Panc1 (cell line): ENCODE data around the gene CDH13.

DNA sequence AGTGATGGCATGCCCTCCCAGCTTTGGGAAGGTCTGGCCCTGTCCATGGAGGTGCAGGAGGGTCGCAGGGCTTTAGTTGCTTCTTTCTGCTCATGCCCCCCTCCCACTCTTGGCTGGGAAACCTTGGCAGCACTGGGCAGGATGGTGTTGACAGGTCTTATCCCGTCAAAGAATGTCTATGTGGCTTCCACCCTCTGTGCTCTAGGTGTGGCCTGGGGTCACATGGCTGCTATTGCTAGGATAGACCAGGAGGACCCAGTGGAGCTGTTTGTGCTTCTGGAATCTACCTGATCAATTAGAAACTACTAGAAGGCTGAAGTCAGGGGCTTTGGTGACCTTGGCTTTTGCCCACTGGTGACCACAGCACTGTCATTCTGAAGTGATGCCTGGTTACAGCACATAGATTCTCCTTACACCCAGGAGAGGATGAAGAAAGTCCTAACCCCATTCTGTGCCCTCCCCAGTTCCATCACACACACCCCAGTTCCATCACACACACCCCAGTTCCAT is 105.8 kb downstream of the CMIP start:
- RRBS, 2 experiments: no CpG with 5 or more reads among the region's 2 CpGs

- RRBS, 2 experiments: no CpG with 5 or more reads among the region's 8 CpGs
These were observed 109.2 kb downstream of the CMIP start for GRCh38 chr16:81553720-81554273.

GRCh38 chr16:81634602-81635181 is 144.4 kb upstream of the PLCG2 start:
- RRBS, 2 experiments: no CpG with 5 or more reads among the region's 9 CpGs

DNA sequence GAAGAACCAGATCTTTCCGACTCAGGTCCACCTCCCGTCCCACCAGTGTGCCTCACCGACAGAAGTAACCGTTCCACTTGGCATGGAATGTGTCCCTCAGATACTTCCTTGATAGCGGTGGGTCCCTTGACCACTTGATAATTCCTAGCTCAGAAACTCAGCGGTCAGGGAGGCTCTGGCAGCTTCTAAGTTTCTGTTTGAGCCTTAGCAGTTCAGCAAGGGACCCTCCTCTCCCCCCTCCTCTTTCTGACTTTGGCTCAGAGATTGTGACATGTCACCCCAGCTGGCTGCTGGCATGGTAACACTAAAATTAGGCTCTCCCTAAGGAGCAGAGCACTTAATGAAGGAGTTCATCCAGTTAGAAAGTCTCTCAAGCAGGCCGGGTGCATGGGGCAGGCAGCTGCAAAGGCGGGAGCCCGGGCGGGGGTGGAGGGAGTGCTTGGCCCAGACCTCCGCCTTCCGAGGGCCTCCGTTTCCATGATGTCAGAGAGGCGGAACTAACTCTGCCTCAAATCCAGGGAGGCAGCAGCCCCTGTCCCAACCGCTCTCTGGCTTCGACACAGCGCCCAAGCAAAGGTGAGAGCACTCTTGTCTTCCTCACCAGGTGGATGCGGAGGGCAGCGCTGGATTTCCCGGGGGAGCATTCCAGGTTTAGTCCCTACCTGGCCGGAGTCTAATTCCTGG is 128.1 kb upstream of the PLCG2 start:
- RRBS, 2 experiments: 98 to 100% methylated on average over 1 to 3 of the region's 21 CpGs

DNA sequence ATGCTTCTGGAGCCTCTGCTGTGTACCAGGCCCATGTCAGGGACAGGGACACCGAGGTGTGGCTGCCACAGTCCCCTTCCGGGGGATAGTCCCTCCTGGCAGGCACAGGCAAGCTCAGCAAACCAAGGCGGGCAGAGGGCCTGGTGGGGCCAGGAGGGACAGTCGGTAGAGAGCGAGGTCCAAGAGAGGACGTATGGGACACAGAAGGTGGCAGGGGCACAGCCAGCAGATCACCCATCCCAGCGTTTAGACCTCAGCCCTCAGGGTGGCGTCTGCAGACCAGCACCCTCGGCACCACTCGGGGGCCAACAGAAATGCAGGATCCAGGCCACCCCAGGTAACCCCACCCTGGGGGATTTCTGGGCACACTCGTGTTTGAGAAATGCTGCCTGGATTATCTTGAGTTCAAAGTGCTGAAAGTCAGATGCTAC is 71.1 kb upstream of the PLCG2 start:
- RRBS, 2 experiments: no CpG with 5 or more reads among the region's 11 CpGs

GRCh38 chr16:81753045-81753384 is 26.1 kb upstream of the PLCG2 start:
- RRBS, 2 experiments: no CpG with 5 or more reads among the region's 5 CpGs

- RRBS, 2 experiments: no CpG with 5 or more reads among the region's 6 CpGs
These were observed 18.3 kb downstream of the PLCG2 start for GRCh38 chr16:81797370-81797861.

GRCh38 chr16:81816708-81817251 is 37.7 kb downstream of the PLCG2 start:
- RRBS, 2 experiments: no CpG with 5 or more reads among the region's 12 CpGs

DNA sequence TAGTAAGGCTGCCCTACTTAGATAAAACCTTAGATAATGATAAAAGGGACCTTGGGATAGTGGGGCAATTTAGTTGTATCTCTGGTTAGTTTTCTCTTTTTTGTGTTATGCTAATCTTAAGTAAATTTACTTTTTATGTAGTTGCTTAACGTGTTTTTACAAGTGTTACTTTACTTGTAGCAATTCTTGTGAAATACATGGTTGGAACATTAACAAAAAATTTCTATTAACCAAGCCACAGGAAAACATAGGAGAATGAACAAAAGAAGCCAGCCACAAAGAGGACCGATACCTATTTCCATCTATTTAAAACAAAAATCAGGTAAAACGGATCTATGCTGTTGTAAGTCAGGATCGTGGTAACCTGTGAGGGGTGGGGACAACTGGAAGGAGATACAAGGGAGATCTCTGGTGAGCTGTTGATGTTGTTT is 21.2 kb downstream of the HSD17B2 start:
- RRBS, 2 experiments: no CpG with 5 or more reads among the region's 4 CpGs

- RRBS, 2 experiments: no CpG with 5 or more reads among the region's 6 CpGs
These were observed 17.5 kb downstream of the MPHOSPH6 start for GRCh38 chr16:82152585-82152865.

- RRBS, 2 experiments: 24 to 33% methylated on average over 11 of the region's 33 CpGs
These were observed at the start of gene CDH13 for GRCh38 chr16:82626645-82627193. TSS of gene CDH13 (plus strand) at chr16:82626969.

- RRBS, 2 experiments: no CpG with 5 or more reads among the region's 5 CpGs
These were observed 28.6 kb downstream of the CDH13 start for GRCh38 chr16:82655235-82655805.

GRCh38 chr16:82715799-82716270 is 89.1 kb downstream of the CDH13 start:
- RRBS, 2 experiments: no CpG with 5 or more reads among the region's 4 CpGs

DNA sequence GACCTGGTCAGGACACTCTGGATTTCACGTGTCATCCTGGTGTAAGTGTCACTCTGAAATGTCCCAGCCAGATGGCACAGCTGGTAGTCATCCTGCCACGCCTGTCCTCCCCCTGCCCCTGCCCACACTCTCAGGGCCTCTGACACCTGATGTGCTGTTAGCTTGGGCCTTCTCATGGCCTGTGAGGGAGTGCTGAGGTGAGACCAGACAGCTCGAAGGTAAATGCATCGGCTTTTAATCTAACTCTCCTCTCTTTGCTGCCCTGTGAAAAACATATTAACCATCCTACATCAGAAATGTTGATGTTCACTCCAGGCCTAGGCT is 13.7 kb downstream of the MLYCD start:
- RRBS, 2 experiments: no CpG with 5 or more reads among the region's 4 CpGs

DNA sequence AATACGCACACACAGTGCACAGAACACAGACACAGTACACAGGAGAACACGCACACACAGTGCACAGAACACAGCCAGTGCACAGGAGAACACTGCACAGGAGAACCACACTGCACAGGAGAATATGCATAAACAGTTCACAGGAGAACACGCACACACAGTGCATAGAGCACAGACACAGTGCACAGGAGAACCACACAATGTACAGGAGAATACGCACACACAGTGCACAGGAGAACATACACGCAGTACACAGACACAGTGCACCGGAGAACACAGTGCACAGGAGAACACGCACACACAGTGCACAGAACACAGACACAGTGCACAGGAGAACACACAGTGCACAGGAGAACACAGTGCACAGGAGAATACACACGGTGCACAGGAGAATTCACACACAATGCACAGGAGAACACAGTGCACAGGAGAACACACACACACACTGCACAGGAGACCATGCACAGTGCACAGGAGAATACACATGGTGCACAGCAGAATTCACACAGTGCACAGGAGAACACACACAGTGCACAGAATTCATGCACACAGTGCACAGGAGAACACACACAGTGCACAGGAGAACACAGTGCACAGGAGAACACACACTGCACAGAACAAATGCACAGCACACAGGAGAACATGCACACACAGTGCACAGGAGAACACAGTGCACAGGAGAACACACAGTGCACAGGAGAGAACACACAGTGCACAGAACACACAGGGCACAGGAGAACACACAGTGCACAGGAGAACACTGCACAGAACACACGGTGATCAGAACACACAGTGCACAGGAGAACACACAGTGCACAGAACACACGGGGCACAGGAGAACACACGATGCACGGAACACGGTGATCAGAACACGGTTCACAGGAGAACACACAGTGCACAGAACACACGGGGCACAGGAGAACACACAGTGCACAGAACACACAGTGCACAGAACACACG is 20.2 kb downstream of the MLYCD start:
- RRBS, 2 experiments: no CpG with 5 or more reads among the region's 16 CpGs

GRCh38 chr16:83965405-83966243 is 2.4 kb upstream of the NECAB2 start:
- RRBS, 2 experiments: 85 to 94% methylated on average over 4 of the region's 40 CpGs

- RRBS, 2 experiments: no CpG with 5 or more reads among the region's 16 CpGs
These were observed 30.3 kb downstream of the MBTPS1 start for GRCh38 chr16:84086283-84086989.

DNA sequence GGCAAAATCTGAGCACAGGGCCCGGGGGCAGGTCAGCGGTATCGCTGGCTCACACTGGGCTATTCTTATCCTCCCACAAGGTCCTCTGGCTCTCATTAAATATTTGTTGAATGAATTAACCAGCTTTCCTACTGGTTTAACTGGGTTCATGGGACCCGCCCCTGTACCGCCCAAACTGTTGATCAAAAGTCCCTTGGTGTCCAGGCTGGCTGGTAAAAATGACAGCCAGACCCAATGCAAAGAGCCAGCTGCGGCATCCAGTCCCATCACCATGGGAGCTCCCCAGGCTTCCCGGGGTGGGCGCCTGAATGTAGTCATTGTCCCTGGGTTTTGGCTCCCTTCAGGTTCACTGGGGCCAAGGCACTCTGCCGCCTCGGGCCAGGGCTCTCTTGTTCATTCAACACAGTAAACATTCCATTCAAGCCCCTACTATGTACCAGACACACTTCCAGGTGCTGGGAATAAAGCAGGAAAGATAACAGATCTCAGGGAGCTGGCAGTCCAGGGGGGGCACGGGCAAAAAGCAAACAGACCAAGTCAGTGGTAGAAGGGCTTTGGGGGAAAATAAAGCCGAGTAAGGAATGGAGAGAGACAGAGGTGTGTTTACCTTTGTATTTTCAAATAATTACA is 11.7 kb upstream of the ATP2C2 start:
- RRBS, 2 experiments: no CpG with 5 or more reads among the region's 12 CpGs

DNA sequence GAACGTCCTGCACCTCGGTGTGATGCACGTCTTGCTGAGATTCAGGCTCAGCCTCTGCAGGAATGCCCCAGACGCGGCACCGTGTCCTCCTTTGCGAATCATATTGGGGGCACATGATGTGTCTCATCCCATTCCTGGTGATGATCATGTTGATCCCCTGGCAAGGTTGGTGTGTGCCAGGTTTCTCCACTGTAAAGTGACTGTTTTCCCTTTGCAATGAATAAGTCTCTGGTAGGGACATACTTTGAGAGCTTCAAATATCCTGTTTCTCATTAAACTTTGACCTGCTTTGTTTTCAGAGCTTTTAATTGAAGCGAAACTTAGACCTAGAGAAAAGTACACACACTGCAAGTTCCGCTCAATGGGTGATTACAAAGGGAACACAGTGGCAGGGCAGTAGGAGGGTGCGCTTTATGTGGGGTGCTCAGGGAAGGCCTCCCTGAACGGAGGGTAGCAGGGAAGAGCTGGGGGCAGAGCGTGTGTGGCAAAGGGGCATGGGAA is 9.6 kb upstream of the ATP2C2 start:
- RRBS, 2 experiments: no CpG with 5 or more reads among the region's 12 CpGs

GRCh38 chr16:84595964-84596395 is 21.9 kb downstream of the COTL1 start:
- RRBS, 2 experiments: no CpG with 5 or more reads among the region's 3 CpGs